T47D (cell line): ENCODE measurements around a stretch of chr1.

- RRBS = no CpG with 5 or more reads among the region's 9 CpGs
Observed at GRCh38 chr1:203557048-203557946, 63.3 kb downstream of the OPTC start.

- RRBS = no CpG with 5 or more reads among the region's 15 CpGs
Observed at GRCh38 chr1:203571924-203572632, 54.6 kb upstream of the ATP2B4 start.

- RRBS = no CpG with 5 or more reads among the region's 8 CpGs
Observed at GRCh38 chr1:203625464-203626279, 960 bp upstream of the ATP2B4 start.

DNA sequence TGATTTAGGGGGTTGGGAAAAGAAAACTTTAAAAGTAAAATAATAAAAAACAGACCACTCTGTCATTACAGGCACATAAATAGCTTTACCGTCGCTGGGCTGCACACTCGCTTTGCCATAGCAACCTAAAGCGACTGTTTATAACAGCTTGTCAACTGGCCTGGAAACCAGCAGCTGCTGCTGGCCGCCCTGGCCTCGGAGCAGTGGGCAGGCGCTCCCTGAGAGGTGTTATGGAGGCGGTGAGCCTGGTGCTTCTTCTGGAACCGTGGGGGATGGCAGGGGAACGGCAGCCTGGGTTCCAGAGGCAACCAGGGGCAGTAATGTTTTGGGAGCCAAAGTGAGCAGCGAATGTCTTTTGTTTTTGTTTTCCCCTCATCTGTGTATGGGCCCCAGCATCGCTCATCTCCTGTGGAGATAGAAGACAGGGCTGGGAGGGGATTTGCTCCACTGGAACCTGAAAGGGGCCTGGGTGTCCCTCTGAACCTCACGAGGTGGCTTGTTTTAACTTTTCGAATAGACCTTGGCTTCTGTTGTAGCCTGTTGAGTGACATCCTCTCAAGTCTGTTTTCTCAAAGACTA, 45.8 kb downstream of the ATP2B4 start:
- RRBS = no CpG with 5 or more reads among the region's 14 CpGs

DNA sequence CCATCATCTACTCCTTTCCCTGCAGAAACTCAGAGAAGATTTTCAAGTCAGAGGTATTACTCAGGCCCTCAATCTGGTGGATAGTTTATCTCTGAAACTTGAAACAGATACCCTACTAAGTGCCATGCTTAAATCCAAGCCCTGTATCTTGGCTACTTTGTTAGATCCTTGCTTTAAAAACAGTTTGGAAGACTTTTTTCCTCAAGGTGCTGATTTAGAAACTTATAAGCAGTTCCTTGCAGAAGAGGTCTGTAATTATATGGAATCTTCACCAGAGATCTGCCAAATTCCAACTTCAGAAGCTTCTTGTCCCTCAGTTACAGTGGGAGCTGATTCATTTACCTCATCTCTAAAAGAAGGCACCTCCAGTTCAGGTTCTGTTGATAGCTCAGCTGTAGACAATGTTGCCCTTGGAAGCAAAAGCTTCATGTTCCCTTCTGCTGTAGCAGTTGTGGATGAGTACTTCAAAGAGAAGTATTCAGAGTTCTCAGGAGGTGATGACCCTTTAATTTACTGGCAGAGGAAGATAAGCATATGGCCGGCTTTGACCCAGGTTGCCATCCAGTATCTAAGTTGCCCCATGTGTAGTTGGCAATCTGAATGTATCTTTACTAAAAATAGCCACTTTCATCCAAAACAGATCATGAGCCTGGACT, 4.4 kb downstream of the ZBED6 start:
- RRBS = no CpG with 5 or more reads among the region's 1 CpG

DNA sequence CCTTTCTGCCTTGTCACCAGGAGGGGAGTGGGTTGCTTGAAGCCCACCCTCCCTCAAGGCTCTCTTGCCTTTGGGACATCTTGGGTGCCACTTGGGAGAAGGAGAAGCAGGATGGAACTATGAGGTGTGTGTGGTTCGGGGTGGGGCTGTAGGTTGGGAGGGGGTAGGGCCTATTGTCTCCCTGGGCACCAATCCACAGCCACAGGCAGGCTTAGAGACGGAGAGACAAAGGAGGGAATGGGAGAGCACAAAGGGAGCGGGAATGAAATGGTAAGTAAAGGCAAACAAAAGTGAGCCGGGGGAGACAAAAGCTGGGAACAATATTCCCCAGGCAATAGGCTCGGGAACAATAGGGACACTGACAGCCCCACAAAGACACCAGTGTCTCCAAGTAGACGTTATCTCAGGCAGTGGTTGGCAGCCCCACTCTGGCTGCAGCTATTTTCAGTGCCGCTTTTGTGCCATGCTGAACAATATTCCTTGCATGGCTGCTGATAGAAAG, 76.3 kb upstream of the SOX13 start:
- RRBS = no CpG with 5 or more reads among the region's 7 CpGs

- RRBS = no CpG with 5 or more reads among the region's 4 CpGs
Observed at GRCh38 chr1:204065066-204065737, 7.7 kb upstream of the SOX13 start.

DNA sequence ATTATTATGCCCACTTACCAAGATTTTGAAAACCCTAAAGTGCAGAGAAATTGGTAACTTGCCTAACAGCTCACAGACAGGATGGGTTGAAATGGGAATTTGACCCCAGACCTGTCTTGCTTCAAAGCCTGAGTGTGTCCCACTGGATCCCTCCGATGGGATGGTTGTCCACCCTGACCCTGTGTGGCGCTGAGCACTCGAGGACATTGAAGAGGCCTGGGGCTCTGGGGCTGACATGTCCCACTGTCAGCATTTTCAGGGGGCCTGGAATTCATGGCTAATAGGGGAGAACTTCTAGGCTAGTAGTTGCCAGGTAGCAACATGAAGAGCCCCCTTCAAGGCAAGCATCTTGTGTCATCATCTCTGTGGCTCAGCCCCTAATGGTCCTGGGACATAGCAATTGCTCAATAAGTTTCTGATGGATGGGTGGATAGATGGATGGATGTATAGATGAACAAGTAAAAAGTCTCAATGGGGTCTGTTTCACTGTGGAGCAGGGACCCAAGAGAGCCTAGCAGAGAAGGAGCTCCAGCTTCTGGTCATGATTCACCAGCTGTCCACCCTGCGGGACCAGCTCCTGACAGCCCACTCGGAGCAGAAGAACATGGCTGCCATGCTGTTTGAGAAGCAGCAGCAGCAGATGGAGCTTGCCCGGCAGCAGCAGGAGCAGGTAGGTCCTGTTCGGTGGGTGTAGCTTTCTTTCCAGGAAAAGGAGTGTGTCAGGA, 35.7 kb downstream of the ETNK2 start:
- RRBS = no CpG with 5 or more reads among the region's 7 CpGs

DNA sequence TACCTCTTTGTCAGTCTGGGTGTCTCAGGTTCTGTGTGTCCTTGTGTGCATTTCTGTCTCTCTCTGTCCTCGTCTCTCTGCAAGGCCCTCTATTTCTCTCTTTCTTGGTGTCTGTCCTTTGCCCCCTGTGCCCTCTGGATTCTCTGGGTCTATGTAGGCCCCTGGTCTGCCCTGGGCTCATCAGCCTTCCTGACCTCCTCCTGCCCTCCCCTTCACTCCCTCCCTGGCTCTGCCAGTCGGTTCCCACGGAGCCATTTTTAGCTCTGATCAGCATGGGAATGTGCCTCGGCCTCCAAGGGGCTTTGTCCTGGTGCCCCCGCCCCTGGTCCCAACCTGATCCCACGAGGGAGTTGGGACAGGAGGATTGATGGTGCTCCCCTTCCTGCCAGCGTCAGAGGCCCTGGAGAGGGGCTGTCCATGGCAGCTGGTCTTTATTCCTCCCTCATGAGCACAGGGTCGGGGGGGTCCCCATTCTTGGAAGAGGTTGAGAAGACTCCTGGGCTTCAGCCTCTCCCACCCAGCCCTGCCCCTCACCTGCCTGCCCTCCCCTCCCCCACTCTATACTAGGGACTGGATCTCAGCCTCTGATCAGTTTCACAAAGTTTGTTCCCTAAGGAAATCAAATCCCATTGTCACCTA, 24.9 kb downstream of the ETNK2 start:
- RRBS = no CpG with 5 or more reads among the region's 8 CpGs

- RRBS = no CpG with 5 or more reads among the region's 4 CpGs
Observed at GRCh38 chr1:204145047-204145706, 6.7 kb downstream of the ETNK2 start.

- RRBS = no CpG with 5 or more reads among the region's 5 CpGs
Observed at GRCh38 chr1:204145707-204146047, 6.2 kb downstream of the ETNK2 start.

DNA sequence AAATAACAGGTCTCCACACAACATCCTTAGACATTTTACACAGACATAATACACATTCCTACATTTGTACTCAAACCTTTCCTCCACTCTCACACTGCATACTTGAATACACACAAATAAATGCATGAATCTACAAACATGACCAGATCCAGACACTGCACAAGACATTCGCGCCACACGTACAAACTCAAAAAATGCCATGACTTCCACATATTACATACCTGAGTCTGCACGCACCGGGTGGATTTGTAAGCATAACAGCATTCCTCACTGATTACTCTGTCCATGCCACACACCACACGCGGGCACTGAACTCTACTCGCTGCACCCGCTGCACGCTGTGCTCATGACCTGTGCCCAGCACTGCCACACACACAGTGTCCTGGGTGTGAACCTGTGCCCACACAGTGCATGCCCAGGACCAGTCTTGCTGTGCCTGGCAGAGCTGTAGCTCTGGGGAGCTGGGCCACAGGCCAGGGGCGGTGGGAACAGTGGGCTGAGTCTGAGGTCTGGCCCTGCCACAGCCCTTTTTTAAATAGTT, 12.0 kb upstream of the GOLT1A start:
- RRBS = no CpG with 5 or more reads among the region's 11 CpGs

DNA sequence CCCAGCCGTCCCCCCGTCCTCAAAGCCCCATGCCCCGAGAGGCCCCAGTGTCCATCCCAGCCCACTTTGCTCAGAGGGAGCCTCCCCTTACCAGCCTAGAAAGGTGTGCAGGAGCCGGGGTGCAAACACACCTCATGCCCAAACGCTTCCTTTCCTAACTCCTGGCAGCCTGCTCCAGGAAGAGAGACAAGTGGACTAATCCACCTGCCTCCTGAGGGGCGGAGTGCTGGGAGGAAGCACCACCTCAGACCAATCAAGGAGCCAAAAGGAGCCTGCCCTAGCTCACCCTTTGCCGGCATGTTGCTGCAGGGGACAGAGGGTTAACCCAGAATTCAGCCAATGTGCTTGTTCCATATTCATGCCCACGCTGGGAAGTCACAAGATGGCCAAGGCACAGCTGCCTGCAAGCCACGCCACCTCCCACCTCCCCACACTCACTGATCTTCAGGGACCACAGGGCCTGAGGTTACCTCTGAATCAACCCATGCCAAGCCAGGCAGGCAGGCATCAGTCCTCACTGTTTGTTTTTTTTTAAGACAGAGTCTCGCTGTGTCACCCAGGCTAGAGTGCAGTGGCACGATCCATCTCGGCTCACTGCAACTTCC, 27.8 kb downstream of the PLEKHA6 start:
- RRBS = no CpG with 5 or more reads among the region's 12 CpGs

- RRBS = no CpG with 5 or more reads among the region's 1 CpG
Observed at GRCh38 chr1:204334913-204335282, 24.8 kb downstream of the PLEKHA6 start.

DNA sequence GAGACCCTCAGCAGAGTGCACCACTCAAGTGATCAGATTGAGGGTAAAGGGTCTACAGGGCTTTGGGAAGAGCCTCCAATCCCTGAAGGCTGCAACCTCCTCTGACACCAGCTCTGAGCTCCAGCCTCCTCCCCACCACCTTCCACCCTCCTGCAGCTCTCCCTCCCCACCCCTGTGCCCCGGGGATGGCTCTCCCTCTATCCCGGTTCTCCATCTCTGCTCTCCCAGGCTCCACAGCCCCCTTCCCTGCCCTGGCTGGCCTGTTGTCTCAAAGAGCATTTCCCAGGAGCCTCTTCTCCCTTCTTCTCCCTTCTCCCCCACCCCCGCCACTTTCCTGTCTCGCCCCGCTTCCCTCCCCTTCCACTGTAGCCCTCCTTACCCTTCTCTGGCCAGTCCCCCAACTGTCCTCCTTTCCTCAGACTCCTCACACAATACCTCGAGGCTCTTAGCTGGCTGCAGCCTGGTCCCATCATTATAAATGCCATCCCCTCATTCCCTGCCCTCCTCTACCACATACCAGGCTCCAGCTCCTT, 1.1 kb downstream of the PLEKHA6 start:
- RRBS = no CpG with 5 or more reads among the region's 6 CpGs

DNA sequence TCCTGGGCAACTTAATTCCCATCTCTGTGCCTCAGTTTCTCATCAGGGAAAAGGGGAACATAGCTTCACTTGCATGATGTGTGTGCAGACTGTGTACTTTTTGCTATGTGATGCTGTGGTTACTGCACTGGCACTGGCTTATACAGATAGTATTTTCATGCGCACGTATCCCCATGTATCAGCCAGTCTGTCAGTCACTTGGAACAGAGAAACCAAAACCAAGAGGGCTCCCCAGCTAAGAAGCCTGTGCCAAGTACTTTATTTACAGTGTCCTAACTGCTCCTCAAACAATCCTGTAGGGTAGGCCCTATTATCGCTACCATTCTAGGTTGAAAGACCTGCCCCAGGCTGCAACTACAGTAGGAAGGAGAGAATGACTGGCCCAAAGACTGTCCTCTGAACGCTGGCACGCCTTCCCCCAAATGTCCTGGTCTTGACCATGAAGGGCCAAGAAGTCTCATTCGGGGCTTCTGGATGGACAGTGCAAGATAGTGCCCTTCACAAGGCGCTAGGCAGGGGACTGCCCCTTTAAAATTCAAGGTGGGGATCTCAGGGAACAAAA, 40.1 kb upstream of the PPP1R15B start:
- RRBS = no CpG with 5 or more reads among the region's 7 CpGs

DNA sequence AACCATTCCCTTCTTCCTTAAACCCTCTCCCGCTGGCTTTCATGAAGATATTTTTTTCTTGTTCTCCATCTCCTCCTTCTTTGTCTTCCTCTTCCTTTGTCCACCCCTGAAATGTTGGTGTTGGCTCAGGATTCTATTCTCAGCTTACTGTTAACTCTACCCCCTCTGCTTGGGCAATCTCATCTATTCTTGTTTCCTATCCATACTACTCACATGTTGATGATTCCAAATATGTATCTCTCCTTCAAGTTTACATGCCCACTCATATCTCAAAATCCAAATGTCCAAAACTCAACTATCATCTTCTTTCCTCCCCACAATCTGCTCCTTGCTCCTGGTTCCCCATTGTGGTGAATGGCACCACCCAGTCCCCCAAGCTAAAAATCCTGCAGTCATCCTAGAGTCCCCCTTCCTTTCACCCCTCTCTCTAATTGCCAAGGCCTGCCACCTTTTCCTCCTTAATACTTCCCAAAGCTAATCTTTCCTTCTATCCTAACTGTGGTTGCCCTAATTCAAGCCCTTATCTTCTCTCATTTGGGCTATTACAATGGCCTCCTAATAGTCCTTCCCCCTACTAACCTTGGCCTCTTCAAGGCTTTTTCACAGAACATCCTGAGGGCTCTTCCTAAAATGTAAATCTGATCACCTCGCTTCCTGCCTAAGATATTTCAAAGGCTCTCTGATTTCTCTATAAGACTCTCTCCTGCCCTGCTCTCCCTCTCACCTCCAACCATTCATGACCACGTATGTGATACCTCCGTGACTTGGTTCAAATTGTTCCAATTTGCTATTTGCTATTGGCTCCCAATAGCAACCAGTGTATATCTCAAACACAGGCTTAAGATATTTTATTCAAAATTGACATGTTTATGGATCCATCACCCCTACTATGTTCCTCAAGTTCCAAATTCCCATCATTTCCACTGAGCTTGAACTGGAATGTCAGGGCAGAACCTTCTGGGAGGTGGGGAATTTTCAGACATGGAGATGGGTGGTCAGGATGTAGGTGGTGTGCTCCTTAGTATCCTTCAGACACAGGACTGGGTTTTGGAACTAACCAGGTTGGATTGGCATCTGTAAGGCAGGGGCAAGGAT, 19.7 kb downstream of the PIK3C2B start:
- RRBS = no CpG with 5 or more reads among the region's 4 CpGs

DNA sequence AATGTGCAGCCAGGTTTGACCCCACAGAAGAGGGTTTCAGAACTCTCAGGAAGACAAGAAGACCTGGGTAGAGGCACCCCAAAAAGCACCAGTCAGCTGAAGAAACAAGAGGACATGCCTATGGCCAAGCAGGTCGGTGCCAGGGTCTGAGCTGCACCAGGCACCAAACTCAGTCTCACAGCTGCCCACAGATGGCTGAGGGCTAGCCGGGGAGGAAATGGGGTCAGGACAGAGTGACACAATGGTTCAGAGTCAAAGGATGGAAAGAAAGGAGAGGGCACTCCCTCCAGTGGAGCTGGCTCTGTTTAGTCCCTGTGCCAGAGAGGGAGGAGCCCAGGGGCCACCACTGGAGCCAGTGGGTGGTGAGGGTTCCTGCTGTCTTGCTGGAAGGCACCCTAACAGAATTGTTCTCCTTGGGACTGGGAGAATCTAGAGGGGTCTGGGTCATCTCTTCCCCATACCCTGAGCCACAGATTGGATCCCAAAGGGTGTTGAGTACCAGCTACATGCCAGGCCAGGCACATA, 17.2 kb downstream of the PIK3C2B start:
- RRBS = no CpG with 5 or more reads among the region's 2 CpGs

- RRBS = 75% methylated on average over 2 of the region's 18 CpGs
Observed at GRCh38 chr1:204480439-204481542, 13.8 kb downstream of the PIK3C2B start.

DNA sequence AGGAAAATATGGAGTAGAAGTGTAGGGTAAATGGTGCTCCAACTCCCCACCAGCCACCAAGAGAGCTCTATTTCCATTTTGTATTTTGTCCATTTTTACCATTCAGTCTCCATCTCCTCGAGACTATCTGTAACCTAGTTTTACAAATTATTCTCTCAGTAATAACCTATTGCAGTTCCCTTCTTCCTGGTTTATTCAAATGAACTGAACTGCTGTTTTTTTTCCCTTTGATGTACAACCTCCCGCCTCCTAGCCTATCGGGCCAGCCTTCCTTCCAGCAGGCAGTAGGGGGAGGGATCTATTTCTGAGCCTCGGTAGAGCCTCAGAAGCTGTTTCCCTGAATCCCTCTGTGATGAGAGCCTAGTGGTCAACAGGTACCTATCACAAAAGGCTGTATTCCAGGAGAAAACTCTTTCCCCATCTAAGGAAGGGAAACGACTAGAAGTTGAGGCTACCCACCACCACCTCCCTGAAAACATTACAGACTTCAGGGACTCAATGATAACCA, 50.0 kb downstream of the MDM4 start:
- RRBS = no CpG with 5 or more reads among the region's 5 CpGs